Parietal lobe (tissue), 2 donors: ENCODE results near the genes SPNS3, ZMYND15 and VMO1.

- RAMPAGE, long total RNA: no peak
Measured at GRCh38 chr17:4267925-4268235, 4.1 kb upstream of the ANKFY1 start.

DNA sequence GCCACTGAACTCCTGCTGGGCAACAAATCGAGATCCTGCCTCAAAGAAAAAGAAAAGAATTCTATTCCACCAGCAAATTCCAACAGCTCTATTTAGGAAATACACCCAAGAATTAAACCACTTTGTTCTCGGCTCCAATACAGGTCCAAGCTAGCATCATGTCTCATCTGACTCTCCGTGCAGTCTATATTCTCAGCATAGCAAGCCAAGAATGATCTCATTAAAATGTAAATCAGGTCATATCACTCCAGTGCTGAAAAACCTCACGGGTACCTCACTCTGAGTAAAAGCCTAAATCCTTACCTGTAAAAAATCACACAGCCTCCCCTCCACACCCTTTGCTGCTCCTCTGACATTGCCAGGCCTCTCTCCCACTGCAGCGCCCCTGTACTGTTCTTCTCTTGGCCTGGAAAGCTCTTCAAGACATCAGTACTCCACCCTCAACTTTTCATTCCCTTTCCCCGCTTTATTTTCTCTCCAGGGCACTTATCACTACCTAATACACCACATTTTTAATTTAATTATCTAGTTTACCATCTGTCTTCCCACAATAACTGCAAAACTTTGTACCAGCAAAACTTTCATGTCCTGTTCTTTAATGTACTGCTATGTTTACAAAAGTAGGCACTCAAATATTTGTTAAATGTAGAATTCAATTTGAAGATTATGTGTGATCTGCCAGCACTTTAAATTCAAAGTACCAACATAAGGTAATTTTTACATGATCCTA lies 23.8 kb downstream of the UBE2G1 start:
- RAMPAGE, long total RNA: no peak

GRCh38 chr17:4365475-4366410 lies 732 bp downstream of the UBE2G1 start:
- RAMPAGE, long total RNA: no peak

DNA sequence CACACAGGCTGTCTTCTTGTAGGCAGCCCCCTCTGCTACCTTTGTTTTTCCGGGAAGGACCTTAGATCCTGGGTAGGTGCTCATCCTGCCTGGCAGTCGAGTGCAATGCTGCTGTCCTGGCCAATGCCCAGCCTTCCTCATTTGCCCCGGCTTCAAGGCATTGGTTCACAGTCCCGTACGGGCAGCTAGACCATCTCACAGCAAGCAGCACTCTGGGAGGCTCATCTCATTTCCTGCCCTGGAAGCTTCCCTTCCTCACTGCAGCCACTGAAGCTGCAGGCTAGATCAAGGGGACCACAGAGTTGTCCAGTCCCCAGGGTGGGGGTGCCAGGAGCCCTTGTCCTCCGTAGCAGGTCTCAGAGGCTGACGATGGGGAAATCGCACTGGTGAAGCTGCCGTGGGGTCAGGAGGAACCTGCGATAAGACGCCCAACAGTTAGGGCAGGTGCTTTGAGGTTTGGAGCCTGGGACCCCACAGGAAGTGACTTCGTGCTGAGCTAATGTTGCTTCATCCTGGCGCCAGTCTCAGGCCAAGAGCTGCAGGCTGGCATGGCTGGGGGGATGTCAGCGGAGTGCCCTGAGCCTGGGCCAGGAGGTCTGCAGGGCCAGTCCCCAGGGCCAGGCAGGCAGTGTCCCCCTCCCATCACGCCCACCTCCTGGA lies at the start of gene SPNS3:
Gene SPNS3, plus strand, starts transcription at position 521 of the 660 bp plus-strand sequence.
- RAMPAGE, long total RNA: no peak

- RAMPAGE, long total RNA: no peak
Measured at GRCh38 chr17:4475990-4476862, 22.5 kb upstream of the SPNS2 start.

DNA sequence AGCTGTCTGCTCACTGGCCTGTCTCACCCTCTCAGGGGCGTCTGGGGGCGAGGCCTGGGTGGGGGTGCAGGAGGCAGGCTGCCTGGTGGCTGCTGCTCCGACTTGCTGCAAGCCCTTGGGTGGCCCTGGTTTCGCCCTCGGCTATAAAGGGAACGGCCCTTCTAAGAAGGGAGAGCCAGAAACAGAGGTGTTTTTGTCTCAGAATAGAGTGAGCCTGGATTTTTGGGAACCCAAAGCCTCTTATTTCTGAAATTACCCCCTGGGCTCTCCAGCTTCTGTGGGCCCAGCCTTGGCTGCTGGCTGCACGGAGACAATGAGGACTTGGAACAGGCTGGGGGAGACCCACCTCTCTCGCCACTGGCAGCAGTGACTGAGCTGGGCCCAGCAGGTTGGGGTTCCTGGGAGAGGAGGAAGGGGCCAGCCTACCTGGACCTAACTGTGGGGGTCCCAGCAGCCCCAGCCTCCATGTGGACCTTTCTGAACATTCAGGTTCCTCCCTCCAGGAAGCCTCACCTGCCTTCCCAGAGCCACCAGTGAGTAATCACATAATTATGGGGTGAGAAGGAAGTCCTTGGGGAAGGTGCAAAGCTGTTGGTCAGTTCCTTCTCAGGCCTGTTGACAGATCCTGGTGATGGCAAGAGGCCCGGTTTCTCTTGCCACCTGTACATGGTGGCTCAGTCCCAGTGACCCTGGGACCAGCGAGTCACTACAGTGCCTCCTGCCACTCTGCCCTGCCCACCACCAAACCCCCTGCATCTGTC lies 15.4 kb upstream of the SPNS2 start:
- RAMPAGE, long total RNA: no peak

- RAMPAGE, long total RNA: no peak
Measured at GRCh38 chr17:4500960-4501653, 2.4 kb downstream of the SPNS2 start.

DNA sequence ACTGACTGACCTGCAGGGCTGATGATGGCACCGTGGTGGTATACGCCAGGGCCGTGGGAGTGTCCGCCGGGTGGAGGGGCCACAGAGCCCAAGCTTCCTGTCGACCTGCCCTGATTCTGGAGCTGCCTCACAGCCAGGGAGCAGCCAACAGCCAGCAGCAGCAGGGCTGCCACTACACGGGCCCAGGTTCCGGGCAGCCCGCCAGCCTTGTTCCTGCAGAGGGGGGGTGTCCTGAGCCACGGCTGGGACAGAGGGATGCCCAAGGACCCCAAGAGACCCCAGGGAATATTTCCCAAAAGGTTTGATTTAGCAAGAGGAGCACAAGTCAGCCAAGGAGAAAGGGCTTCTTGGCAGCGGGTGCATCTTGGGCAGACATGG lies 840 bp downstream of the GGT6 start:
- RAMPAGE, long total RNA: no peak

- RAMPAGE, long total RNA: no peak
Measured at GRCh38 chr17:4616811-4617532, 24.5 kb downstream of the ALOX15 start.

GRCh38 chr17:4718276-4718902 lies 8.0 kb downstream of the ARRB2 start:
- RAMPAGE, long total RNA: no peak

DNA sequence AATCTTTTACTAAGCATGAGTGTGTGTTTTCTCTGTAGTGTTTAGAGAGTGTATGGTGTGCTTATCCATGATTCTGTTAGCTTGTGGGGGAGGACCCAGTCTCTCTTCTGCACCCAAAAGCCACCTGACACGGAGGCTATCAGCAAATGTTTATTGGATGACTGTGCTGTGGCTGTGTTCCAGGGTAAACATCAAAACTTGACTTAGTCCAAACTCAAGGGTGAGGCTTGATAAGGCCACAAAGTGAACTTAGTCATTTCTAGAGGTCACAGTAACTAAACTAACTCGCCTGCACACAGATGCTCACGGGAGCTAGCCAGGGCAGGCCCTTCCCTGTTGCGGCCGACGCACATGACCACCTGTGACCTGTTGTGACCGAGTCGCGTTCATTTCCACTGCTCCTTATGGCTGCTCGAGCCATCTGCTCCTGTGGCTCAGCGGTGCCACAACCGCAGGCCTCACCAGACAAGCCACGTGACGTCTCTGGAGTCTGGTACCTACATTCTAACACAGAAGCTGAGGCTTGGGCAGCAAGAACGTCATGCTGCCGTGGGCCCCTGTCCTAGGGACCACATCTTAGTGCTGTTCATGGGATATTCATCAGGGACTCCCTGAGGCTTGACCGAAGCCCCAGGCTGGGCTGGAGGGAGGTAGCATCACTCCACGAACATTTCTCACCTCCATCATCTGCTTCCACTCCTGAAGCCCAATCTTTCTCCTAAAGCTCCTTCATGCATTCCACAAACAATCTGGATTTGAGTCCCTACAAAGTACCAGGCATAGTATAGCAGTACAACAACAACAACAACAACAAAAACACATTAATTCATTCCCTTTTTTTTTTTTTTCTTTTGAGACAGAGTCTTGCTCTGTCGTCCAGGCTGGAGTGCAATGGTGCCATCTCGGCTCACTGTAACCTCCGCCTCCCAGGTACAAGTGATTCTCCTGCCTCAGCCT lies 9.5 kb upstream of the MED11 start:
- RAMPAGE, long total RNA: no peak

DNA sequence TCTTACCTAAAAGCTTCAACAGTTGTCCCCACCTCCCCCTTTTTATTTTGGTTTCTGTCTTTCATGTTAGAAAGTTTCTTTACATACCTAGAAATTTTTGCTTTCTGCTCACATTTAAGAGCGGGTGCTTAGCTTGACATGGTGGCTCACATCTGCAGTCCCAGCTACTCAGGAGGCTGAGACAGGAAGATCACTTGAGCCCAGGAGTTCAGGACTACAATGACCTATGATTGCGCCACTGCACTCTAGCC lies 3.3 kb upstream of the MED11 start:
- RAMPAGE, long total RNA: no peak

DNA sequence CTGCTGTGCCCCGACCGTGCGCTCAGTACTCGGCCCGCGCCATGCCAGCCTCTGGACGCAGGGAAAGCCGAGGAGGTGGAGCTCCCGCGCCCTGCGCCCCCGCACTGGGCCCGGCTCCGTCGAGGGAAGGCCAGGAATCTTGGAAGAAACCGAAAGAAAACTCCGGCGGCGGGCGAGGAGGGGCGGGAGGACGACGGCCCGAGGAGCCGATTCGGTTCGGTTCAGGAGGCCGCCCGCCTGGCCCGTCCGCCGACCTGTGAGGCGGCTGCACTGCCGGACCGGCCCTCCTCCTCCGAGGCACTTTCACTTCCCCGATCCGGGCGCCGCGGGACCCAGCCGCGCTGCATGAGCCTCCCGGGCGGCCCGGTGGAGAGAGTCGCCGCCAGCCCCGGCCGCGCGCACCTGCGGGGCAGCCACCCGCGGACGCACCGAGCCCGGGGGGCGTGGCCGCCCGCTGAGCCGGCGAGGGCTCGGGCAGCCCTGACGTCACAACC lies at the start of gene ZMYND15:
Gene ZMYND15, plus strand, starts transcription at position 335 of the 494 bp plus-strand sequence.
- RAMPAGE, long total RNA: no peak

GRCh38 chr17:4744868-4745435 lies 5.2 kb upstream of the CXCL16 start:
- RAMPAGE, long total RNA: no peak

GRCh38 chr17:4786188-4787003 lies at the start of gene VMO1:
VMO1 (minus strand) TSS chr17:4786364.
- RAMPAGE, long total RNA: no peak

DNA sequence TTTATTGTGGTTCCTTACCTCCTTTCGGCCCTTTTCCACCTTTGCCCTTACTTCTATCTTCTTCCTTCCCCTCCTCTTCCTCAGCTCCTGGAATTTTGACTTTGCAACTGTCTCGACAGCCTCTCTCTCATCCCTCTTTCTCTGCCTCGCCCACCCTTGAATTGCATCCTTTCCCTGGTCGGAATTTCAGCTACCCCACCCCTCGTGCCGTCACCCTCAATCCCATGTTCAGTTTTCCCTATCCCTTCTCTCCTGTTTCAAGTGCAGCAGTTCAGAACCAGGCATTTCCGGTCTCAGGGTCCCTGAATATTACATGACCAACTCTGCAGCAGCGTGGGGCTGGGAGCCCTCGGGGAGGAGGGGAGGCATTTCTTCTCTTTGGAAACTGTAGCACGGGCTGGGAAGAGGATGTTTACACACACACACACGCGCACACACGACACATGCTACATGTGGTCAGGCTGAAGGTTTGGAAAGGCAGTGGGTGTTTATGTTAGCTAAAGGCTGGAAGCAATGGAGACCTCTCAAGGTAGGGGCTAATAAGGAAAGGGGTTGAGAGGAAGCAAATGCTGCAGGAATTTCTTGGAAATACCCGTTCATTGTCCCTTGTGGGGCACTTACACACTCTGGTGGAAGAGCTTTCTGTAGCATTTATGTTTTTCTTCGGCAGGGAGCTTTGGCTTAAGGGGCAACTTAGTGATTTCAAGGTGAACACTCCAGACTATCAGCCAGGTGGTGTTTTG lies 1.0 kb downstream of the MINK1 start:
- RAMPAGE, long total RNA: no peak

GRCh38 chr17:4891286-4891891 lies 7.9 kb upstream of the C17orf107 start:
- RAMPAGE, long total RNA: no peak

- RAMPAGE, long total RNA: no peak
Measured at GRCh38 chr17:4901432-4902178, 1.3 kb downstream of the CHRNE start.

- RAMPAGE, long total RNA: no peak
Measured at GRCh38 chr17:4908280-4908766, 5.4 kb upstream of the CHRNE start.

DNA sequence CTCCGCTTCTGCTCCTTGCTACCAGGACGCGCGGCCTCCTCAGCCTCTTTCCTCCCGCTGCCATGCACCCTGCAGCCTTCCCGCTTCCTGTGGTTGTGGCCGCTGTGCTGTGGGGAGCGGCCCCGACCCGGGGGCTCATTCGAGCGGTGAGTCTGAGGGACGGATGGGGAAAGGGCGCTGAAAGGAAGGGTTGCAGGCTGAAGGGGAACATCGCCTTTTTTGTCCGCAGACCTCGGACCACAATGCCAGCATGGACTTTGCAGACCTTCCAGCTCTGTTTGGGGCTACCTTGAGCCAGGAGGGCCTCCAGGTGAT lies 737 bp downstream of the RNF167 start:
- RAMPAGE, long total RNA: no peak